Skin of body (tissue), 2 donors: ENCODE results near the genes PSMC4 and ITPKC.

- RAMPAGE, long total RNA, result no peak
Measured at GRCh38 chr19:39866722-39867015, 20.5 kb upstream of the FBL start.

GRCh38 chr19:39878977-39879249, 32.7 kb upstream of the FBL start:
- RAMPAGE, long total RNA, result no peak

- RAMPAGE, long total RNA, result no peak
Measured at GRCh38 chr19:39970299-39971307, at the start of gene PSMC4. Gene PSMC4 (plus strand): TSS chr19:39971165.

- RAMPAGE, long total RNA, result no peak
Measured at GRCh38 chr19:39997191-39997609, 340 bp downstream of the ZNF546 start.

DNA sequence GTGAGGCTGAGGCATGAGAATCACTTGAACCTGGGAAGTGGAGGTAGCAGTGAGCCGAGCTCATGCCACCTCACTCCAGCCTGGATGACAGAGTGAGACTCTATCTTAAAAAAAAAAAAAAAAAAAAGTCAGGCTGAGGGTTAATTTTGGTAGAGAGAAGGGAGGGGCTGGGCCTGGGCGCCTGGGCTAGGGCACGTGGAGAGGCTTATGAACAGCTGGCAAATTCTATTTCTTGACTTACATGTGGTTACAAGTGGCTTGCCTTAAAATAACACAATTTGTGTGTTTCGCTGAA, 47.6 kb upstream of the MAP3K10 start:
- RAMPAGE, long total RNA, result no peak

DNA sequence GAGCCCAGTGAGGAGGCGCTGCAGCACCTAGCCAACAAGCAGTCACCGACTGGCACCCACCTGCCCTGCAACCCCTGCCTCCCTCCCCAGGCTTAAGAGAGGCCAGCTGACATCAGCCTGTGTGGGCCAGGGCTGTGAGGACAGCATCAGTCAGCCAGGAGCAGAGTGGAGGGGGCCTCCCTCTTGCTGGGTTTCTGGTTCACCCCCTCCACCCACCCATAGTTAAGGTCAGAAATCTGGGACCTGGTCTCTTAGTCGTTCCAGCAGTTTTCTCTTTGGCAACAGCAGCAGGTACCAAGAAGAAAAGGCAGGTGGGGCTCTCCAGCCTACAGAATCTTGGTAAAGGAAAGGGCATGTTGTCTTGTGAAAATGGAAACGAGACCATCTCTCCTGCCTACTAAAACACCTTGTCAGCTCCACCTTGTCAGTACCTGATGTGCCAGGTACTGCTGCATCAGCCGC, 25.6 kb upstream of the CCNP start:
- RAMPAGE, long total RNA, result no peak

DNA sequence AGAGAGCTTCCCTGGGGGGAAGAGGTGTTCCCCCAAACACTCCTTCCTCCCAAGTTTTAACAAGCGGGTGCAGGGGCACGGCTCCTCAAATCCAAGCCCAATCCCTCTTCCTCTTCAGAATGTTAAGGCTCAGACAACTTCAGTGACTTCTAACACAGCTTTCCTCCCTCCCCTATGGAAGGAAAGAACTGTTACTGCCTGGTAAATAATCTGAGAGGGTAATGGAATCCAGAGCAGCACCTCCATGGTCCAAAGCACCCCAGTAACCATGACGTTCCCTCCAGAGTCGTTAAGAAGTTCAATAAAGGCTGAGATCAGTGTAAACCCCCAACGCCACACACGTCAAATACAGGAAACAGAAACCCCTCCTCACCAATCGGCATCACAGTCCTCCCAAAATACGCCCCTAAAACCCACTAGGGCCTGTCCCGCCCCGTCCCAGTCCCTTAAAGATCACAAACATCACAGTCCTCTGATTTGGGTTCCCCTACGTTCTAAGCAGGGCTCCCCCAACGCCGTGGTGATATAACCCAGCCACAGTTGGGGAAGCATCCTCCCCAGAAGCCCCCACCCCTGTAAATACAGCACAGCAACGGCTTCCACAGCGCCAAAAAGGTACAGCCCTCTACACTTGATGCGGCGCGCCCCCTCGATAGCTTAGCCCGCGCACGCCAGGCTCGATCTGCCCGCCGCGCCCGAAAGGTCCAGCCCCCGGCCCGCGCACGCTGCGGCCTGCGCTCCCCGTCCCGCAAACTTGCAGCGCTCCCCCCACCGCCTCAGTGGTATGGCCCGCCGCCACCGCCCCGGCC, 747 bp downstream of the AKT2 start:
- RAMPAGE, long total RNA, result no peak

DNA sequence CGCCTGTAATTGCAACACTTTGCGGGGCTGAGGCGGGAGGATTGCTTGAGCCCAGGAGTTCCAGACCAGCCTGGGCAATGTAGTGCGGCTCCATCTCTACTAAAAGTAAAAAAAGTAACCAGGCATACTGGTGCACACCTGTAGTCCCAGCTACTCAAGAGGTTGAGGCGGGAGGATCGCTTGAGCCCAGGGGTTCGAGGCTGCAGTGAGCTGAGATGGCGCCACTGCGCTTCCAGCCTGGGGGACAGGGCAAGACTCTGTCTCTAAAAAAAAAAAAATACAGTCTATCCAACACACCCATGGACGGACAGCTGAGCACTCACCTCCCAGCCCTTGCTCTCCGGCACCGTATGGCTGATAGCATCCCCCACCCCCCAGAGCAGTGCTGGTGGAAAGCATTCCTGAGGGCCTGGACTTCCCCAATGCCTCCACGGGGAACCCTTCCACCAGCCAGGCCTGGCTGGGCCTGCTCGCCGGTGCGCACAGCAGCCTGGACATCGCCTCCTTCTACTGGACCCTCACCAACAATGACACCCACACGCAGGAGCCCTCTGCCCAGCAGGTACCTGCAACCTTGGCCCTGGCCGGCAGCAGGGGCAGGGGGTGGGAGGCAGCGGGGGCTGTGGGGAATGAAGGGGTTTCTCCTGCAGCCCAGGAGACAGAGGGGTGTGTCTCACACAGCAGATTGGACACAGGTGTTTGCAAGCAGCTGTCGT, 19.0 kb downstream of the PLD3 start:
- RAMPAGE, long total RNA, result no peak

- RAMPAGE, long total RNA, result no peak
Measured at GRCh38 chr19:40414687-40415249, 1.6 kb upstream of the PRX start.

DNA sequence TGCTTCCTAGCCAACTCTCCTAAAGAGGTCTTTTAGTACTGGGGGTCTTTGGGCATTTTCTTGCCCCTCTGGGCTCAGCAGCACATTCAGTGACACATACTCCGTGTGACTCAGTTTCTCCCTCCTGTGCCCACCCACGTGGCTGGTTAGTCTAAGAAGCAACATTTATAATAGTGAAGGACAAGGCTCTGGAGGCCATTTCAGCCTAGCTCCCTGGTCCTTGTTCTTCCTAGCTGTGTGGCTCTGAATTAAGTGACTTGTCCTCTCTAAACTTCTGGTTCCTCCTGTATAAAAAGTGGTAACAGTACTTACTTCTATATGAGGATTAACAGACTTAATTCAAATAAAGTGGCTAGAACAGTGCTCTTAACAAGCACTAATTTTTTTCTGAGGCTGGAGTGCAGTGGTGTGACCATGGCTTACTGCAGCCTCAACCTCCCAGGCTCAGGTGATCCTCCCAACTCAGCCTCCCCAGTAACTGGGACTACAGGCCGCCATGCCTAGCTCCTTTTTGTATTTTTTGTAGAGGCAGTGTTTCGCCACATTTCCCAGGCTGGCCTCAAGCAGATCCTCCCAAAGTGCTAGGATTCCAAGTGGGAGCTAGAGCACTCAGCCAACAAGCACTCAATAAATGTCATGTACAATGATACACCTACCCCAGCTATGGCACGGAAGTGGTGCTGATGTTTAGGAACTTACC, 3.9 kb downstream of the SERTAD3 start:
- RAMPAGE, long total RNA, result no peak

DNA sequence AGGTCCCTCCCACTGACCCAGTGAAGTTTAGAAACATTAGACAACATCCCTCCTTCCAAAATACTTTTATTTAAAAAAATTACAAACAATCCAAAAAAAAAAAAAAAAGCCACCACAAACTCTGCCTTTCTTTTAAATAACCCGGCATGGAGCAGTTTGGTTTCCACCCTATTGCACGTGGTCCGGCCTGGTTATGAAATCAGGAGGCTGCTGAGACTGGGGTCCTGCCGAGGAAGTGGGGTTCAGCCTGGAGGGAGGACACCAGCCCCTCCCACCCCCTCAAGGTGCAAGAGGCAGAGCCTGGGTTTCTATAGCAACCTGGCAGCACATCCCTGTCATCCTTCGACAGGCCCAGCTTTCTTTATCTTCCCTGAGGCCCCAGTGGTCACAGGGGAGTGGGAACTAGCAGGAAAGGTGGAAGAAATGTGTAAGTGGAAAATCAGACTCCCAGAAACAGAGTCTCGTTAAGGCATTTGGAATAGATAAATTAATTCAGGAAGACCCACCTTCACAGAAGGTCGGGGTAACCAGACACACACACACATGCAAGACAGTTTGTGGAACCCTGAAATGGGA, 3.3 kb downstream of the SERTAD3 start:
- RAMPAGE, long total RNA, result no peak

- RAMPAGE, long total RNA, result no peak
Measured at GRCh38 chr19:40465940-40466787, 619 bp upstream of the BLVRB start.

DNA sequence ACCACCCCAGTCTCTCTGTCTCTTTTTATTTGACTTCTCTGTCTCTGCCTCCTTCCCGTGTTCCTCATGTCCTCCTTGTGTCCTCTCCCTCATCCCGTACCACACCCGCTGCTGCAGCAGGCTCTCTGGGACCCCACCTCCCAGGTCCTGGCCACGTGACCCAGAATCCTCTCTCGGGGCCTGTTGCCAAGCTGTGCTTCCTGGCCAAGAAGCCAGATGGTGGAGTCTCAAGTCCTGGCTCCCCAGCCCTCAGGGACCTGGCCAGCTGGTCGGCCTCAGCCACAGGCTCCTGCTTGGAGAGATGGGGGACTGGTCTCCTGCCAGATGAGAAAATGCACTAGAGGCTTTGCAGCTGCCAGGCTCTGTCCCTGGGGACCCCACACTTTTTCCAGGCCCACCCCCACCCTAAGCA, 34.5 kb upstream of the SHKBP1 start:
- RAMPAGE, long total RNA, result no peak

GRCh38 chr19:40549155-40549533, 27.5 kb upstream of the SHKBP1 start:
- RAMPAGE, long total RNA, result no peak

DNA sequence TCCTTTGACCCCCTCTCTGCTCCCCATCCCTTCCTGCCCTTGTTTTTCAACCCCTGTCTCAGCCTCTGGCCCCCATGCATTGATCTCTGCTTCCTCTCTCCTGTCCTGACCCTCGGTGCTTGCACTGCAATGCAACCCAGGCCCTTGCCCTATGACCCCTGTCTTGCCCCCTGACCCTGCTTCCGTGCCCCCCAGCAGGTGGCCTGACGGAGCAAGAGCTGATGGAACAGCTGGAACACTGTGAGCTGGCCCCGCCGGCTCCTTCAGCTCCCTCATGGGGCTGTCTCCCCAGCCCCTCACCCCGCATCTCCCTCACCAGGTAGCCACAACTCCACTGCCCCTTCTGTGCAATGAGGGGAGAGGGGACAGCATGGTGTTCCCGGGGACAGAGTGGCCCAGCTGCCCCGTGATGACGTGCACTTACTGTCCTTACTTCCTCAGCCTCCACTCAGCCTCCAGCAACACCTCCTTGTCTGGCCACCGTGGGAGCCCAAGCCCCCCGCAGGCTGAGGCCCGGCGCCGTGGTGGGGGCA, 10.6 kb upstream of the LTBP4 start:
- RAMPAGE, long total RNA, result no peak

GRCh38 chr19:40634436-40634908, 33.3 kb downstream of the LTBP4 start:
- RAMPAGE, long total RNA, result no peak

DNA sequence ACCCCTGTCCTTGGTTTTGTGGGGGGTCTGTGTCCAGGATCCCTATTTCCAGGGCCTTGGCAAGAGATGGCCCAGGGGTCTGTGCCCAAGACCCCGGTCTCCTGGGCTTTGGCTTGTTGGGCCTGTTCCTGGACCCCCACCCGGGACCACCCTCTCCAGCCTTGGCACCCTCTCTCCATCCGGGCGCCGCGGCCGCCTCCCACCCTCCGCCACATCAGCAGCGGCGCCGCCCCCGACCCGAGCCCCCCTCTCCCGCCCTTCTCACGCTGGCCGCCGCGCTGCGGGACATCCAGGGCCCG, 307 bp downstream of the NUMBL start:
- RAMPAGE, long total RNA, result no peak

GRCh38 chr19:40703260-40703774, 12.9 kb upstream of the NUMBL start:
- RAMPAGE, long total RNA, result no peak

- RAMPAGE, long total RNA, result no peak
Measured at GRCh38 chr19:40716756-40717793, at the start of gene ITPKC. Gene ITPKC (plus strand): TSS chr19:40717112.

GRCh38 chr19:40718493-40719397, 1.8 kb downstream of the ITPKC start:
- RAMPAGE, long total RNA, result no peak